Uterus (tissue), 7 donors: Measurements from ENCODE around the genes MLIP and HMGCLL1.

DNA sequence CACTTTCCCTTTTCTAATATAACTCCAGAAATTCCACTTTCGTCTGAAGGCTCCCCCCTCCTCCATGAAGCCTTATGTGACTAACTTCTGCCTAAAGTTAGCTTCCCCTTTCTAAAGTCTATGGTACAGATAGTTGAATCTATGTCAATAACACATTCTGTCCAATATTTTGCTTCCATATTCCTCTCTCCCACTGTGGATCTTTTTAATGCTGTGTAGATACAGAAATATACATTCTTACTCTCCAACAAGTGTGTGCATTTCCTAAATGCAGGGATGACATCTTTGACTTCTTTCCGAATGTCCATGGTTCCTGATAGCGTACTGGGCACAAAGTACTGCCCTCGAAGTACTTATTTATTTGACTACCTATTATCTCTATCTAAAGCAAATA is 84.7 kb upstream of the ELOVL5 start:
- PRO-cap, 4 experiments: no peak in any of the 4 experiments
- RAMPAGE, long total RNA, 2 experiments: no peak in any of the 2 experiments
- RRBS: no CpG with 5 or more reads among the region's 4 CpGs

DNA sequence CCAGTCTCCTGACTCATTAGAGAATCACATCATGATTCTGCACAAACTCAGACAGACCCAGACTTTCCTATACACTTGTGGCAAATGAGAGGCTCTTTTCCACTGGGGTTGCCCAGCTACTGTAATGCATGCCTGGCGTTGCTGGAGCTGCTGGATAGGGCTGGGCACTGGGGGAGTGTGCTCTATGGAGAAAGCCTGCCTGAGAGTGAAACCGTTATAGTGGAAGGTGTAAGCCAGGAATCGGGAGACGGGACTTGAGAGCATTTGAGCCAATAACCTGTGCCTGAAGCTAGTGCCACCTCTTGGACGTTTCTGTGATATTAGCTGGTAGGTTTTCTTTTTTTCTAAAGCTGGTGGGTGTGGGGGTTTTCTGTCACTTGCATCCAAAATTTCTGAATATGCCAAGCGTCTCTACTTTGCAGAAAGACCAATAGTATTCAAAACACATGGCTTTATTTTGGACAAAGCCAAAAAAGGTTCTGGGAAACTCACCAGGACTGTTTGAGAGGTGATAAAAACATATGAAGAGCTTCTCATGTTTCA is 51.5 kb downstream of the GCLC start:
- PRO-cap, 4 experiments: no peak in any of the 4 experiments
- RAMPAGE, long total RNA, 2 experiments: no peak in any of the 2 experiments
- RRBS: no CpG with 5 or more reads among the region's 6 CpGs

GRCh38 chr6:53500020-53500713 is 44.7 kb downstream of the GCLC start:
- PRO-cap, 4 experiments: no peak in any of the 4 experiments
- RAMPAGE, long total RNA, 2 experiments: no peak in any of the 2 experiments
- RRBS: no CpG with 5 or more reads among the region's 5 CpGs

- PRO-cap, 4 experiments: no peak in any of the 4 experiments
- RAMPAGE, long total RNA, 2 experiments: no peak in any of the 2 experiments
- RRBS: no CpG with 5 or more reads among the region's 5 CpGs
Measured at GRCh38 chr6:53614123-53614630, 51.4 kb downstream of the KLHL31 start.

DNA sequence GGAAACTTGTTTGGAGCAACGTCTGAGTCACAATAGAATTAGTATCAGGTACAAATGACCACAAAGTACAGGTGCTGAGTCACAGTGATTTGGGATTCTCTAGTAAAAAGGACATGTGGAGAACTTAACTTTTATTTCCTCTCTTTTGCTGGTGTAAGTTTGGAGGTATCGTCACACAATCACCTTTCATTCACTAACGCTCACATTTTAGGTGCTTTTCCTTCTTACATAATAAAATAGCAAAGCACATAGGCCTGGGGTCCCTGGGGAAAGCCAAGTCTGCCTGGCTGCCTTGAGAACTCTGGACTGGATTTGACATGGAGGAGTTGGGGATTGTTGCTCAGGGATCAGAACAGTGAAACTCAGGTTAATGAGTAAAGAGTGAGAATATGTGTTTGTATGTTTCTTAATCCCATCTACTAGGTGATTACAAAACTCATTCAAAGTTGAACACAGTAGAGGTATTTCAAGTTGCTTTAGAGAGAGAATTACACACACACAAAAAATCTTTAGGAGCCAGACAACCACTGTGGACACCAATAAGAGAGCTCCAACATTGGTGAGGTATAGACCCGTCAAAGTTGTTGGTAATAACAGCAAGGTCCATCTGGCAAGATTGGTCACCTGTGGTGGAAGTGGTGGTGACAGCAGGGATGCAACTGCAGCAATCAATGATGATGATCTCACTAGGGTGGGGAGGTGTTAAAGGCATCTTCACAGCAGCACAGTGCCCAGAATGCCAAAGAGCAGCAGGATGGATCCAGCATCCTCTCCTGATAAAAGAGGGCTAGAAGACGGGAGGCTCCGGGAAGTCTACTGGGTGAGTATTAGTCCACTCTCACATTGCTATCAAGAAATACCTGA is 49.3 kb downstream of the KLHL31 start:
- PRO-cap, 4 experiments: no peak in any of the 4 experiments
- RAMPAGE, long total RNA, 2 experiments: no peak in any of the 2 experiments
- RRBS: no CpG with 5 or more reads among the region's 6 CpGs

DNA sequence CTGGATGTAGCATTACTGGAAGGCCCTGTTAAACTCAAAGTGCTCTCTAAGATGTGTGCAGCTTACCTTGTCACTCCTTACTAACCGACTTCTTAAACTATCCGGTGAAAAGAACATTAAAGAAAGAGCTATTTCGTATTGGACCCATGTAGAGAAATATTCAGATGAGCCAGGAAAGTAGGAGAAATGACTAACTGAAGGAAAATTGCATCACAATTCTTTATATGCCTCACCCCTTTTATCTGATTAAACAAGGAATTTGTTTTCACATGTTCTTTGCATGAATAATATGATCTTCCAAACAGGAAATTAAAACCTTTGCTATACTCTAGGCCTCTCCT is 42.0 kb upstream of the LRRC1 start:
- PRO-cap, 4 experiments: no peak in any of the 4 experiments
- RAMPAGE, long total RNA, 2 experiments: no peak in any of the 2 experiments
- RRBS: no CpG with 5 or more reads among the region's 3 CpGs

DNA sequence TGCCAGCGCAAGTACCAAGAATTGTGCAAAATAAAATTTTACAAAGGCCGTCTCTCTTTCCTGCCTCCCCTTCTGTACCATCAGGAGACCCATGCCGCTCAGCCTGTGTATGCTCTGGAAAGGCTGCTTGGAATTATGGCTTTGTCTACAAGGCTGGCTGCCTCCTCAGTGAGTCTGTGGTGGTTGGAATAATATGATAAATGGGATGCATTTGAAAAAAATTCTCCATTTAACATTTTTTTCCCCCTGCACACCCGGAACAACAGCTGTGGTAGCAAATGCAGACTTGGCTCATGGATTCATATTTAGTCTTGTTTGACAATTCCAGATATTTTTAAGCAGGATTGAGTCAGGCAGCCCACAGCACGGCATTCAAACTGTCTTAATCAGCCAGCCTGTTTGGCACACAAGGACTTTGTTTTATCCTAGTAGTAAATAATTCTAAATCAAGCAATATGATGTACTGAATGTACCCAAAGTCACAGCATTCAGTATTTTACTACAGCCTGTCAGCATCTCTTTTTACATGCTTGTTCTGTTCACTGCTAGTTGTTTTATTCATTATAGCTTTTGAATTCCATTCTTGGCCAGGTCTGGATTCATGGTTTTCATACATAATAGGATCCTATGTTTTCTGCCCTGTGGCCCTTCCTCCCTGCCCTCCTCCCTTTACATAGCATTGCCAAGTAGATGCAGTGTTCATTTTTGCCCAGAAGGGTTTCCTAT is 68.0 kb downstream of the LRRC1 start:
- PRO-cap, 4 experiments: no peak in any of the 4 experiments
- RAMPAGE, long total RNA, 2 experiments: no peak in any of the 2 experiments
- RRBS: no CpG with 5 or more reads among the region's 5 CpGs

DNA sequence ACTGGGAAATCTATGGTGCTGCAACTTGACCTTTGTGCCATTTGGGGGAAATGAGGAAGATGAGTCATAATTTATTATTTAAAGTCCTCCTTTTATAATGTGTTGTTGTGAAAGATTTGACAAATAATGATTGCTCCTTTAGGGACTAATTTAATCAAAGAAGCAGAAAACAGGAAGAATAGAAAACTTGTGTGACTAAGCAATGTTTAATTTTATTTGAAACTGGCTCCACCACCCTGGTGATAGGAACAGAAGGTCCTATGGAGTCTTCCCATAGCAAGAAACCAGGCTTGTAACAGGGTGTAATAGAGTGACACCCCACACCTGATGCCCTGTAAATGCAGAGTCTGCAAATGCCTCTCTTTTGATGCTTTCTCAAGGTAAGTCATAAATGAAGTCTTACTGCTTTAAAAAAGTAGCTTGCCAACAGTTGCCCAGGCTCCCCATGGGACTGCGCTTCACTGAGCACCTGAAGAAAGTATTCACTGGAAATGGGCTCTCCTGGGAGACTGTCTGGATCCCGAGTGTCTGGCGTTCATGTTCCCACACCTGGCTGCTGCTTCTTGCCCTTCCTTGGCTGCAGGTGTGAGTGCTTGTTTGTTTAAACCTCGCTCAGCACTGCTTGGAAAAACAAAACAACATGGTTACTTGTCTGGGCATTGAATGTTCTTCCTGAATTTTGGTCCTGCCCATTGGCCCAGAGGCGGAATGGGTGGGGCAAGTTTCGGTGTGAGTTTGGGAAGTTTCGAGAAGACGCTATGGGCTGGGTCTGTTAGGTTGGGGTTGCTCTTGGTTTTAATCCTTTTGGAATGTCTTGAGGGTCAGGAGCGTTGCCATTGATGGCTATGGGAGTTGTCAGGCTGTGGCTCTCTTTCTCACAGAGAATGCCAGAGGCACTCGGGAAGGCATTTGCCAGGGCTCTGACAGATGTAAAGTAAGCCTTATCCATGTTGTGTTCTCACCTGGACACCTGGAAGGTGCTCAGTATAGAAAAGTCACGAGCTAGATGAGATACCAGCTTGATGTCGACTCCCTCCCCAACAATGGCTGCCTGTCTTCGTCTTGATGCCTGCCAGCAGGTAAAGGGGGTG is 134.7 kb downstream of the LRRC1 start:
- PRO-cap, 4 experiments: peak in 1 of 4 experiments; most common plus-strand start position 759 of the sequence (in 1); most common minus-strand start position 587 of the sequence (in 1)
- RAMPAGE, long total RNA, 2 experiments: no peak in any of the 2 experiments
- RRBS: no CpG with 5 or more reads among the region's 13 CpGs

DNA sequence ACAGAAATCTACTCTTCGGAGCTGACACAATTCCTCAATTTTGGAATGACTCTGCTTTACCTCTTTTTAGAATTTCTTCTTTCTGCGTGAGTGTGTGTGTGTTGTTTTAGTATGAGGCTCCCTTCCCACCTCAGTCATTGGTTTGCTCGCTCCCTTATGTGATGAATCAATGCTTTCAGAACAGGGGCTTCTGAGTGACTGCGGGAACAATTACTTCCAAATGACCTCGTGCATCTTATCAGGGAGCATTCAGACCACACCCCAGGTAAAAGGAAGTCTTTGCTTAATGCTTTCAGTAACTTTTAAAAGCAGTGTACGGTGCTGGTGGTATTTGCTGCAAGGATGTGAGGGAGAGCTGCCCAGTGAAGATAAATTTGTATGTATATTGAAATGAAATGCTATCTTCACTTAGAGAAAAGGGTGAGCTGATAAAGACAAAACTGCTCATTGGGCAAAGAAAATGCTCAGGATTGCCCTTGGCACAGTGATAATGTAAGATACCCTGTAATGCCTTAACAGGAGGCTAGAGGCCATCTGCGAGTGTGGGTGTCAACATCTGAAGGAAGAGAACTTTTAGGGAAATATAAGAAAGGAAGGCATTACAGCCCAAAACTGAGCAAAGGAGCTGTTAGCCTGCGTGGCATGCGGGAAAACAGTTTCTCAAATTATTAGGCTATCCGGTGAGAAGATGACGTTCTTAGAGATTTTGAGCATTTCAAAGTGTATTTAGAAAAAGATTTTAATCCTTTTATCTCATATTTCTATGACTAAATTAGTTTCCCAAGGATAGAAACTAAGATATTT is at the start of gene MLIP:
MLIP (plus strand) TSS at position 133 of the 804 bp plus-strand sequence.
- PRO-cap, 4 experiments: no peak in any of the 4 experiments
- RAMPAGE, long total RNA, 2 experiments: no peak in any of the 2 experiments
- RRBS: no CpG with 5 or more reads among the region's 11 CpGs

- PRO-cap, 4 experiments: no peak in any of the 4 experiments
- RAMPAGE, long total RNA, 2 experiments: no peak in any of the 2 experiments
- RRBS: no CpG with 5 or more reads among the region's 7 CpGs
Measured at GRCh38 chr6:54718413-54719227, 128.0 kb upstream of the FAM83B start.

DNA sequence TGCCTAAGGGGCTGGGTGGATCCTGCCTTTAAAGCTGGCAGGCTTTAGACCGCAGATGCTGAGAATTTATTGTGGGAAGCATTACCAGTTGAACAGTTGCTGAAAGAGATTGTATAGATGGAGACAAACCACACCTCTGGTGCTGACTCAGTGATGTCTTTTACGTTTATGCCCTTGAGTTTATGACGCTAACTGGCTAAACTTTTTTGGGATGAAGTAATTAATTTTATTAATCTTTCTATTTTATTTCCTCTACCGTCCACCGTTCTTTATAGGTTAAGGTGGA is 1.7 kb downstream of the FAM83B start:
- PRO-cap, 4 experiments: no peak in any of the 4 experiments
- RAMPAGE, long total RNA, 2 experiments: no peak in any of the 2 experiments
- RRBS: no CpG with 5 or more reads among the region's 5 CpGs

DNA sequence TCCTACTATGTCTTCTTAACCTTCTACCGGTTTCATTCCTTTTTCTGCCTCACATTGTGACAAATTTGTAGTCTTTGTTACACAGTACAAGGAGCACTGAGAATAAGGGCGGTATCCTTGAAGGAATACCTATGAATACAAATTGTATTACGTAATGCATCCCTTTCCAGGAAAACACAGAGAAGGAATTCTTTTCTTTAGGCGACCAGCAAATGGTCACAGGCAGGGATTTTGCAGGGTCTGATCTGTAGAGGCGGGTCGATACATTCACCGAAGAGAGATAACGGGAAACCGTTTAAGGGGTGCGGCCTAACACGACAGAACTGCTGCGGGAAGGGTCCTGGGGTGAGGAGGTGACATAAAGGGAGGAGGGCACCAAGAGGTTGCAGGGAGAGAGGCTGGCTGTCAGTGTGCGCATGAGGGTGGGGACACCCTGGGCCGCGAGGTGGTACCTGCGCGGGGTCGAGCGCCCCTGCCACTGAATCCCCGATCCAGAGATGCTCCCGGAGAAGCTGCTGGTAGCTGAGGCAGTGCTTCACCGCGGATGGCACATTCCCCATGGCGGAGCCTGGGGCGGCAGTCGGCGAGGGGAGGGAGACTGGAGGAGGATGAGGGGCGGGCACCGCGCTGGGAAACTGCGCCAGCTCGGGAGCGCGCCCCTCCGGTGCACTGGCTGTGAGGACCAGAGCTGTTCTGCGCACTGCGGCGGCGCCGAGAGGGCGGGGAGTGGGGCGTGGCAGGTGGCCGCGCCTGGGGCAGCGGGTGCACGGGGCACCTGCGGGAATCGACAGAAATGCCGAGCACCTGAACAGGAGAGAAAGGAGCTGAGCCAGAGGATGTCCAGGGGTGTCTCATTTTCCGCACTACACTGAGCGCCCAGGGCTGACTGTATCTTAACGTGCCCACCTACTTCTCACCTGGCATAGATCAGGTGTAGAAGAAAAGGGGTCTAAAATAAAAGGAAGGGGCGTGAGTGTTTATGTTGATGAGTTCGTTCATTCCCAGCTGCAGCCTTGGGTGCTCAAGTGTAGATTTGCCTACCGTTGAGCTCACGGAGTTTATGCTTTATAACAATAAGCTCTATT is at the start of gene HMGCLL1:
HMGCLL1 (minus strand) TSS at position 697 of the 1,085 bp plus-strand sequence.
- PRO-cap, 4 experiments: no peak in any of the 4 experiments
- RAMPAGE, long total RNA, 2 experiments: start-site peak on the minus strand in 1 of 2 experiments, centred at positions 584 to 684 of the sequence, 5 to 7 reads per replicate
- RRBS: no CpG with 5 or more reads among the region's 56 CpGs

- PRO-cap, 4 experiments: no peak in any of the 4 experiments
- RAMPAGE, long total RNA, 2 experiments: no peak in any of the 2 experiments
- RRBS: no CpG with 5 or more reads among the region's 5 CpGs
Measured at GRCh38 chr6:56456339-56456704, 208.9 kb upstream of the COL21A1 start.

DNA sequence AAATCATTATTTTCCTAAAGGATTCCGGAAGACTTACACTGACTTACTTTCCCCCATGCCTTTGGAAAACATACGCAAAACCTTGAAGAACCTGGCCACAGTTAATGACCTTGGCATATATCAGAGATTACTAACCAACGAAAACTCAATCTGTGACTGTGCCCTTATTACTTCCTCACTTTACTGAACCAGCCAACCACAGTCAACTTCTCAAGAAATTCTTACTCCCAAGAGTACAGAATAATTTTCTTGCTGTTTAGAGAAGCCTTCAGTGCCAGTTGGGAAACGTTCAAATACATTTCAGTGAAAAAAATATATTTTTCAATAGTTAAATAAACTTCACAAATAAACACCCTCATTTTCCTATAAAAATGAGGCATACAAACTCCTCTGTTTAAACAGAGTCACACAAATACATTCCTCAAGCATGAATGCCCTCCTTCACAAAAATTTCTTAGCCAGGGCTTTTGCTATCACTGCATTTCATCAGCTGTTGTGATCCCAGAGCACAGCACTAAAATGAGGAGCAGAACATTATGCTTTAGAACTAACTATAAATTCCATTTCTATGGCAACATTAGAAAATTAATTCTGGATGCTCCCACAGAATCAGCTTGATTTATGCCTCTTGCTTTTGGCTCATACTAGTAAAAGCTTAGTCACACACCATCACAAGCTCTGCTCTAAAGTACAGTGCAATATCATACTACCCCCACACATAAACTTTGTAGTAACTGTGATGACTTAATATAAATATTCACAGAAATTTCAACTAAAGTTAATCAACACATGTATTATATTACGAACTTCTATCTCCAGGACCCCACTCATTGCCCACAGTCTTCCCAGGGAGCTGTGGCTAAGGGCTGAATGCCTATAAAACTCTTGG is 277.8 kb upstream of the COL21A1 start:
- PRO-cap, 4 experiments: peak in 3 of 4 experiments; most common plus-strand start position 826 of the sequence (in 2); most common minus-strand start position 521 of the sequence (in 3)
- RAMPAGE, long total RNA, 2 experiments: no peak in any of the 2 experiments
- RRBS: no CpG with 5 or more reads among the region's 5 CpGs

GRCh38 chr6:56542281-56543133 is 295.1 kb upstream of the COL21A1 start:
- PRO-cap, 4 experiments: peak in 4 of 4 experiments; most common plus-strand start chr6:56542499 (in 4); most common minus-strand start chr6:56542389 (in 4)
- RAMPAGE, long total RNA, 2 experiments: start-site peak on the minus strand in 1 of 2 experiments, at chr6:56542807-56543063 at its widest, 792 reads per replicate
- RRBS: under 1% methylated on average over 24 of the region's 45 CpGs

DNA sequence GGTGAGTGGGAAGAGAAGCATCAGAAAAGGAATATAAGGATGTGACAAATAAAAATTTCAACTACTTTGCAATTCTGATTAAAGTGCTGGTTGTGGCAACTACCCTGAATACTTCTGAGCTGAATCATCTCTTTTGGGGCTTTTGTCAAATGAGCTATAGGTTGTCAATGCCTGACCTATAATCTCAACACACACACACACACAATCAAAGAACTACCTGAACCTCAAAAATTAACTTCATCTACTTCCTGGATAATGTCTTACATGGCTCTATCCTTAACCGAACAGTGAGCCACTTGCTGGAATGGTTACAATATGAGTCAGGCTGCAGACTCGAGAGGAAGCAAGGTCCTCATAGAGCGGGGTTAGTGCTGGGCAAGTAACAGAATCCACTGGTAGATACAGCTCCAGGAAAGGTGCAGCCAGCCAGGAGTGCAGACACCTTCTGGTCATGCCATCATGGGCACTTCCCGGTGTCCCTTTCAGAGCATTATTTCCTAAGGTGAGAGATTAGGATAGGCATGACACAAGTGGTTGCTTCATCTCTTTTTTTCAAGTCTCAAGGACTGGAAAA is 241.3 kb downstream of the DST start:
- PRO-cap, 4 experiments: no peak in any of the 4 experiments
- RAMPAGE, long total RNA, 2 experiments: no peak in any of the 2 experiments
- RRBS: no CpG with 5 or more reads among the region's 4 CpGs

DNA sequence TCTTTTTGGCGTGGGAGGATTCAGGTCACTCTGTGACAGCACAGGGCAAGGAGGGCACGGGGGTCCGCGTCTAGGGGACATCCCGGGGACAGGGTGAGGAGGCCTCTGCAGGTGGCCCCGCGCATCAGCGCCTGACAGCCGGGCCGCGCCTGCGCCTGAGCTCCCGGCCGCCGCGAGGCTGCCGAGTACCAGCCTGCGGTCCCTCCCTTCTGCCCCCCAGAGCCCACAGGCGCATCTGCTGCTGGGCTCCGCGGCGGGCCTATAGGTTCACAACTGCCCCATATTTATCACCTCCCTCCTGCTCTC is 110.6 kb downstream of the DST start:
- PRO-cap, 4 experiments: peak in 4 of 4 experiments; most common minus-strand start position 133 of the sequence (in 2)
- RAMPAGE, long total RNA, 2 experiments: no peak in any of the 2 experiments
- RRBS: 3% methylated on average over 5 of the region's 22 CpGs

DNA sequence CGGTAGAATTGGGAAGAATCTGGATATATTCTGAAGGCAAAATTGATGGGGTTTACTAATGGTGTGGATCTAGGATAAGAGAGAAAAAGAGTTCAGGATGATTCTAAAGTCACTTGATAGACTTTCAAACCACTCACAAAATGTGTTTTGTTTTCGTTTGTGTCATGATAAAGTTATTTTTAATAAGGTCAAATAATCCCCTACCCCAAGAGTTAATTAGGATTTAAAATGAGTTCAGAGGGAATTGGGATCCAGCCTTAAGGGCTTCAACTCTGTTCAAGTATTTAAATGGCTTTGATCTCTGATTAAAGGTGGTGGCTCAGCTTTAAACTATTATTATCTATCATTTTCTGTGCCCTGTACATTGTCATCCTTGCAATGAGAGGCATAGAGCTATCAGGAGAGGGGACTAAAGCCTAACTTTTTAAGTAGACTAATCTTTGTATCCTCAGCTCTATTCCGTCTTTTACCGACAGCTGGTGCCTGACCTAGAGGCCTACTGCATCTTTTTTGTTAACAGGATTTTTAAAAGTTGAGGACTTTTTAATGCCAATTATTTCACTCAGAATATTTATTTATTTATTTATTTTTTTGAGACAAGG is 995 bp upstream of the BAG2 start:
- PRO-cap, 4 experiments: no peak in any of the 4 experiments
- RAMPAGE, long total RNA, 2 experiments: no peak in any of the 2 experiments
- RRBS: no CpG with 5 or more reads among the region's 4 CpGs

DNA sequence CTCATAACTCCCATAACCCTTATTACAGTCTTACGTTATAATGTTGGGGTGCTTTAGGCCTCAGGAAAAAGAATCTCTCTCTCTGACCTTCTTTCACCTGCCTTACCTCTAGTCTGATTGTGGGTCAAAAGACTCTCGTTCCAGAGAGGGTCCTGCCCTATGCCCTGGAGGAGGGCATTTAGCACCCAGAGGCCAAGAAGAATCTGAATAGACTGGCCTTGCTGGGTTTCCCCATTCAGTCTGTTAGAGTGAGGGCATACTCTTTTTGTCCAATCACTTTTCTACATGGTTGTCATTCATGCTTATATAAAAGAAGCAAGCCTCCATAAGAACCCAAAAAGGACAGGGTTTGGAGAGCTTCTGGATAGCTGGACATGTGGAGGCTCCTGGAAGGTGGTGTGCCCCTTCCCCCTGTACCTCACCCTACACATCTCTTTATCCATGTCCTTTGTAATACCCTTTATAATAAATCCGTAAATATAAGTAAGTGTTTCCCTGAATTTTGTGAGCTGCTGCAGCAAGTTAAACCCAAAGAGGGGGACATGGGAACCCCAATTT is 3.3 kb downstream of the BAG2 start:
- PRO-cap, 4 experiments: peak in 3 of 4 experiments; most common plus-strand start position 336 of the sequence (in 3); most common minus-strand start position 214 of the sequence (in 3)
- RAMPAGE, long total RNA, 2 experiments: no peak in any of the 2 experiments
- RRBS: no CpG with 5 or more reads among the region's 3 CpGs

DNA sequence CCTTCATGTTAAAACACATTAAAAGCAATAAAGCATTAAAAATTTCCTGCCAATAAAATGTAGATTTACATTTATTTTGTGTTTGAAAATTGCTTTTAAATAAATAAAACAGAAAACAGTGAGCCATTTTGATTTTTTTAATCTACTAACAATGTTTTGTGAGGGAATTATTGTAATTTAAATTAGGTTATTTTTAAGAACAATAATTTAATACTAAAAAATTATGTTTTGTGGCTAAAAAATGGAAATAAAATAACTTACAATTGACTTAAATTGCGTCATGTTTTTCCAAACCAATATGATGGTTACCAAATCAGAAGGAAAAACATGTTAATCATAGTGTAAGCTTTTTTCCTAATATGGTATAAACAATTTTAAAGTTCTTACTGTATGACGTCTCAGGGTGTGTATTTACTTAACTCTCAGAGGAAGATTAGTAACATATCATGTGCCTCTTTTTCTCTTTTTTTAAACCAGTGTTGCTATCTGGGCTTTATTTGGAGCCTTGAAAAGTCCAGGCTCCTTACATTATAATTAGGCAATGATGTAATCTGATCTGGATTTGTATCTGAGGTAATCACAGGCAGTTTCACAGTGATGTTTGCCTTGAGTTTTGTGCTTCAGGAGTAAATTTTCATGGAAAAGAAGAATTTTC is 20.3 kb upstream of the RAB23 start:
- PRO-cap, 4 experiments: peak in 4 of 4 experiments; most common plus-strand start position 586 of the sequence (in 3); most common minus-strand start position 300 of the sequence (in 1)
- RAMPAGE, long total RNA, 2 experiments: no peak in any of the 2 experiments
- RRBS: no CpG with 5 or more reads among the region's 2 CpGs